Pericardium fibroblast (primary cell): ENCODE measurements around the genes GRIN3B and GPX4.

DNA sequence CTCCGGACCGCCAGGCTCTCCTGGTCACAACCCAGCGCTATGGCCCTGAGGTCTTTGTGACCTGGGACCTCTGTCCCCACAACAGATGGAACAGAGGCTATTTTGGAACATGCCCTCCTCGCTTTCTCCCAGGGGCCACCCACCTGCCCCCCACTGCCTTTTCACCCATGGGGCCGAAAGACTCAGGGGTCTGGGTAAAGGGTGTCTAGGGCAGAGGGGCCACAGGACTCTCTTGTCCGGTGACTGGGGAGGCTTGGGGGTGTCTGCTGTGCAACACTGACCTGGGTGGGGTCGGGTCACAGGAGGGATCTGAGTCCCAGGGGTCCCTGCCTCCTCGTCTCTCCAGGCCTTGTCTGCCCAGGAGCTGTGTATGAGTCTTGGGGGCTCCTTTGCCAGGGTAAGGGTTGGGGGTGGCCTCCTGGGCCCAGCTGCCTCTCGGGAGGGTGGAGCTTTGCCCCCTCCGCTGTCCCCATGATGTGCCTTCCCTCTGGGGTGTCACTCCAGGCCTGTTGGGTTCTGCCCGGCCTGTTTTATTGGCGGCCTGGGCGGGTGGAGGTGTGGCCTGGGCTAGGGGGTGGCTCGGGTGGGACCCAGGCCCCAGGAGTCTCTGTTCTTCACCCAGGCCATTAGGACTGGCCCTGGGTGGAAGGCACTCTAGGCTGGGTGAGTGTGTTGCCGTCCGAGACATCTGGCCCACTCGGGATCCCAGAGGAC lies 2.1 kb downstream of the ARID3A start:
- RAMPAGE, long total RNA = no peak

DNA sequence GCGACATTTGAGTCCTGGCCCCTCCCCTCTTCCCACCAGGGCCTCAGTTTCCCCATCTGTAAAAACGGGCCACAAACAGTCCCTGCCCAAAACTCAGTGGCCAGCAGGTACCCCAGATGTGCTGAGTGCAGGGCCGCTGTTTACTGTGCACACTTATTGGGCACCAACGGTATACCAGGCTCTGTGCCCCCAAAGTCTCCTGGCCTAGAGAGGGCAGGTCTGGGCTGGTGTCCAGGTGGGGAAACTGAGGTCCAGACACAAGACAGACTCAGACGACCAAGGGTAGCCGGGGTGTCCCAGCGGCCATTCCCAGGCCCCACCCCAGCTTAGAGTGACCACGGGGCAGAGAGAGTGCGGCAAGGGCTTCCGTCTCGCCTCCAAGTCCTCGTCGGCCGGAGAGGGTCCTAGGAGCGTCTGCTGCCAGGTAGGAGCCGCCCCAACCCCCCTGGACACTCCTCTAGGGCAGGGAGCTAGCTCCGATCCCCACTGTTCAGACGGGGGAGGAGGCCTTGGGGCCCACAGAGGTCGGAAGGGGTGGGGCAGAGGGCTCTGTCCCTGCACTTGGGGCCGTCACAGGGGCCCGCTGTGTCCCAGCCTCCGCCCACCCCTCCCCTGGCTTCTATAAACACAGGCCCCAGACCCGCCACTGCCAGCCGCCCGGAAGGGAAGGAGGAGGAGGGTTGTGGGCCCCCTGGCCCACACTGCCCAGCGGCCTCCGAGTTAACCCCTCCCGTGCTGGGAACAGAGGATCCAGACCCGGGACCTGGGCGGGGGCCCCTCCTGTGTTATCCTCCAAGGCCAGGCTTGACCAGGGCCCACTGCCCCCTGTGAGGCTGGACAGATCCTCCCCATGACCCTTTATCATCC lies 23.3 kb upstream of the WDR18 start:
- RAMPAGE, long total RNA = no peak

- RAMPAGE, long total RNA = no peak
Measured at GRCh38 chr19:1000207-1000420, at the start of gene GRIN3B. Gene GRIN3B, plus strand, starts transcription at chr19:1000419.

- RAMPAGE, long total RNA = no peak
Measured at GRCh38 chr19:1045403-1045671, 5.4 kb downstream of the ABCA7 start.

DNA sequence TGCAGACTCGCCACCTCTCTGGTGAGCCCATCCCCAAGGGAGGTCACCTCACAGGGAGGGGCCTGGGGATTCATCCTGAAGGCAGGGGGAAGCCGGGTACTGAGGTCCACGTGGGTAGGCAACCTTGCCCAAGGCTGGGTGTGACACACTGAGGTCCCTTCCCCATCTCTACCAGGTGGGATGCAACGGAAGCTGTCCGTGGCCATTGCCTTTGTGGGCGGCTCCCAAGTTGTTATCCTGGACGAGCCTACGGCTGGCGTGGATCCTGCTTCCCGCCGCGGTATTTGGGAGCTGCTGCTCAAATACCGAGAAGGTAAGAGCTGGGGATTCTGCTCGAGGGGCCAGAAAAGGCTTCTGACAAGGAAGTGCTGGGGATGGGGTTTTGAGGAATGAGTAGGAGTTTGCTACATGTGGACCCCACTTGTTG lies 11.4 kb downstream of the ABCA7 start:
- RAMPAGE, long total RNA = no peak

DNA sequence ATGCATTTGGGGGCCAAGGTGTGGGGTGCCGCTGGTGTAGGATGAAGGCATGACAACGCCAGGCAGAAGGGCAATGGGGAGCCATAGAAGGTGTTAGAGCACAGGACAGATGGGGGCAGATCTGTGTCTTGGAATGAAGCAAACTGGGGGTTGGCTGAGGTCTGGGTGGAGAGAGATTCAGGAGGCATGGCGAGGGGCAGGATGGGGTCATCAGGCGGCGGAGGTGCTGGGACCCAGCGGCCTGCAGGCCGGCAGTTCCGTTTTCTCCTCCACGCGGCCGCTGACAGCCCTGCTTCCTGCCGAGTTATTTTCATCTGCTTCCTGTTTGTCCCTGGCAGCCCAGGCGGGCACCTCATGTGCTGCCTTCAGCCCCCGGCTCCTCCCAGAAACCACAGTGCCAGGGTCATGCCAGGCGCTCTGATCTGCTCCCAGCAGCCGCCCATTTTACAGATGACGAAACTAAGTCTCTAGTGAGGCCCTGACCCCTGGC lies 2.1 kb downstream of the ARHGAP45 start:
- RAMPAGE, long total RNA = no peak

DNA sequence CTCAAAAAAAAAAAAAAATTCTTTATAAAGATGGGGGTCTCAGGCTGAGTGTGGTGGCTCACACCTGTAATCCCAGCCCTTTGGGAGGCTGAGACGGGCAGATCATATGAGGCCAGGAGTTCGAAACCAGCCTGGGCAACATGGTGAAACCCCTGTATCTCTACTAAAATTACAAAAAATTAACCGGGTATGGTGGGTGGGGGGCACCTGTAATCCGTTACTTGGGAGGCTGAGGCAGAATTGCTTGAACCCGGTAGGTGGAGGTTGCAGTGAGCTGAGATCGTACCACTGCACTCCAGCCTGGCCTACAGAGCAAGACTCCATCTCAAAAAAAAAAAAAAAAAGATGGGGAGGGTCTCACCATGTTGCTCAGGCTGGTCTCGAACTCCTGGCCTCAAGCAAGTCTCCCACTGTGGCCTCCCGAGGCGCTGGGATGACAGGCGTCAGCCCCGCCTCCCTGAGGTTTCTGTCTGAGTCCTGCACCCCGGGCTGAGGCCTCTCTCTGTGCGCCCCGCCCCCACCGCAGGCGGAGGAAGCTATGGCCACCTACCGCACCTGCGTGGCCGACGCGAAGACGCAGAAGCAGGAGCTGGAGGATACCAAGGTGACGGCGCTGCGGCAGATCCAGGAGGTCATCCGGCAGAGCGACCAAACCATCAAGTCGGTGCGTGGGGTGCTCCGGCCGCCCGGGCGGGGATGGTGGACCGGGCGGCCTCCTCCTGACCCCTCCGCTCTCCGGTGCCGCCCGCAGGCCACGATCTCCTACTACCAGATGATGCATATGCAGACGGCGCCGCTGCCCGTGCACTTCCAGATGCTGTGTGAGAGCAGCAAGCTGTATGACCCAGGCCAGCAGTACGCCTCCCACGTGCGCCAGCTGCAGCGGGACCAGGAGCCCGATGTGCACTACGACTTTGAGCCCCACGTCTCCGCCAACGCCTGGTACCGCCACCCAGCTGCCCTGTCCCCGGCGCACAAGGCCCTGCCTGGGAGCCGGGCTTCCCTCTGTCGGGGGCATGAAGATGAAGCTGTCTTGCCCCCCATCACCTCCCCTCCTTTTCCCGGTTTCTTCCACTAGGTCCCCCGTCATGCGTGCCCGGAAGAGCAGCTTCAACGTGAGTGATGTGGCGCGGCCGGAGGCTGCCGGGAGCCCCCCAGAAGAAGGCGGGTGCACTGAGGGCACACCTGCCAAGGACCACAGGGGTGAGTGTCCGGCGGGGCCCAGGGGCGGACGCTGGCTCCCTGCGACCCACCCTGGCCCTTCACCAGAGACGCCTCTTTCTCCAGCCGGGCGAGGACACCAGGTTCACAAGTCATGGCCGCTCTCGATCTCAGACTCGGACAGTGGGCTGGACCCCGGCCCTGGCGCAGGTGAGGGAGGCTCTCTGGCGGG lies 12.7 kb downstream of the ARHGAP45 start:
- RAMPAGE, long total RNA = no peak

DNA sequence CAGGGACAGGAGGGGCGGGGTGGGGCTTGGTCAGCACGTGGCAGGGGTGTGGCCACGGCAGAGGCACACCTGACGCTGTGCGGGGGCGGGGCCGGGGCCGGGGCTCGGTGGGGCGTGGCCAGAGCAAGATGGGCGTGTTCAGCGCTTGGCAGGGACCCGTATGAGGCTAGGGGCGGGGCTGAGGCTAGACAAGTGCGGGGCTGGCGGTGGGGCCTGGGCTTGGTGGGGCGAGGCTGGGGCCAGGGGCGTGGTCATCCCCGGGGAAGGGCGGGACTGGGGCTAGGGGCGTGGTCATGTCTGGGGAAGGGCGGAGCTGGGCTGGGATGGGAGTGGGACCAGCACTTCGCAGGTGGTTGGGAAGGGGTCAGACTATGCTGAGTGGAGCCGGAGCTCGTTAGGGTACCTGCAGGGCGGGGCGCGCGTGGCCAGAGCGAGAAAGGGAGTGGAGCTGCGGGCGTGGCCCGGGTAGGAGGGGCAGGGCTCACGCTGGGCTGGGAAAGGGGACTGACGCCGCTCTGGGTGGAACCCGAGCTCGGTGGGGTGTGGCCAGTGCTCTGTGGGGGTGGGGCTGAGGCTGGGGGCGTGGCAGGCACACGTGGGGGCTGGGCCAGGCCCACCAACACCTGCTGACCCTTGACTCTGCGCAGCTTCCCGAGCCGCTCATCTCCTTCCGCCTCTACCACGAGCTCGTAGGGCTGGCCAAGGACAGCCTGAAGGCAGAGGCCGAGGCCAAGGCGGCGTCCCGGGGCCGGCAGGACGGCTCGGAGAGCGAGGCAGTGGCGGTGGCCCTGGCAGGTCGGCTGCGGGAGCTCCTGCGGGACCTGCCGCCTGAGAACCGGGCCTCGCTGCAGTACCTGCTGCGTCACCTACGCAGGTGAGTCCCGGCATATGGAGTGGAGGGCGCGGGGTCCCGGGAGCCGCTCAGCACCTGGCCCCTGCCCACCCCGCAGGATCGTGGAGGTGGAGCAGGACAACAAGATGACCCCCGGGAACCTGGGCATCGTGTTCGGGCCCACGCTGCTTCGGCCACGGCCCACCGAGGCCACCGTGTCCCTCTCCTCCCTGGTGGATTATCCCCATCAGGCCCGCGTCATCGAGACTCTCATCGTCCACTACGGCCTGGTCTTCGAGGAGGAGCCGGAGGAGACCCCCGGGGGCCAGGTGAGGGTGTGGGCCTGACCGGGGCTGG lies 12.6 kb downstream of the POLR2E start:
- RAMPAGE, long total RNA = no peak

DNA sequence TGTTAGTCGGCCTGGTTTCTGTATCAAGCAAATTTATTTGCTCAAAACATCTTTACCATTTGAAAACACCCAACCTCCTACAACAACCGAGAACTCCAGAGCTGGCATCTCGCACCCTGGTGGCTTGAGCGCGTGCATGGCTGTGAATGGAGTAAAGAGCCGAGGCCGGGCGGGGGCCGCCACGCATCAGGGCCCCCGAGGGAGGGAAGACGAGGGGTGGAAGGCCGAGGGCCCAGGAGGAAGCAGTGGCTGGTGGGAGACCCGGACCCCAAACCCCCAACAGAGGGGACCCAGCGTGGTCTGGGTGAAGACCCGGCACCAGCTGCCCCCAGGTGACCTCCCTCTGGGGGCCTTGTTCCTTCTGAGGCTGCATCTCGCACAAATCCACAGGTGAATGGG lies 7.0 kb downstream of the POLR2E start:
- RAMPAGE, long total RNA = no peak

GRCh38 chr19:1095827-1096278 lies 678 bp upstream of the POLR2E start:
- RAMPAGE, long total RNA = no peak

- RAMPAGE, long total RNA = start-site peak on the plus strand at chr19:1104025-1104092, 24,441 and 11,702 reads in 2 replicates
Measured at GRCh38 chr19:1103866-1104213, at the start of gene GPX4. Gene GPX4, plus strand, starts transcription at chr19:1103994.

GRCh38 chr19:1126054-1126522 lies 22.3 kb downstream of the GPX4 start:
- RAMPAGE, long total RNA = no peak

- RAMPAGE, long total RNA = no peak
Measured at GRCh38 chr19:1143781-1144286, 30.2 kb downstream of the SBNO2 start.

DNA sequence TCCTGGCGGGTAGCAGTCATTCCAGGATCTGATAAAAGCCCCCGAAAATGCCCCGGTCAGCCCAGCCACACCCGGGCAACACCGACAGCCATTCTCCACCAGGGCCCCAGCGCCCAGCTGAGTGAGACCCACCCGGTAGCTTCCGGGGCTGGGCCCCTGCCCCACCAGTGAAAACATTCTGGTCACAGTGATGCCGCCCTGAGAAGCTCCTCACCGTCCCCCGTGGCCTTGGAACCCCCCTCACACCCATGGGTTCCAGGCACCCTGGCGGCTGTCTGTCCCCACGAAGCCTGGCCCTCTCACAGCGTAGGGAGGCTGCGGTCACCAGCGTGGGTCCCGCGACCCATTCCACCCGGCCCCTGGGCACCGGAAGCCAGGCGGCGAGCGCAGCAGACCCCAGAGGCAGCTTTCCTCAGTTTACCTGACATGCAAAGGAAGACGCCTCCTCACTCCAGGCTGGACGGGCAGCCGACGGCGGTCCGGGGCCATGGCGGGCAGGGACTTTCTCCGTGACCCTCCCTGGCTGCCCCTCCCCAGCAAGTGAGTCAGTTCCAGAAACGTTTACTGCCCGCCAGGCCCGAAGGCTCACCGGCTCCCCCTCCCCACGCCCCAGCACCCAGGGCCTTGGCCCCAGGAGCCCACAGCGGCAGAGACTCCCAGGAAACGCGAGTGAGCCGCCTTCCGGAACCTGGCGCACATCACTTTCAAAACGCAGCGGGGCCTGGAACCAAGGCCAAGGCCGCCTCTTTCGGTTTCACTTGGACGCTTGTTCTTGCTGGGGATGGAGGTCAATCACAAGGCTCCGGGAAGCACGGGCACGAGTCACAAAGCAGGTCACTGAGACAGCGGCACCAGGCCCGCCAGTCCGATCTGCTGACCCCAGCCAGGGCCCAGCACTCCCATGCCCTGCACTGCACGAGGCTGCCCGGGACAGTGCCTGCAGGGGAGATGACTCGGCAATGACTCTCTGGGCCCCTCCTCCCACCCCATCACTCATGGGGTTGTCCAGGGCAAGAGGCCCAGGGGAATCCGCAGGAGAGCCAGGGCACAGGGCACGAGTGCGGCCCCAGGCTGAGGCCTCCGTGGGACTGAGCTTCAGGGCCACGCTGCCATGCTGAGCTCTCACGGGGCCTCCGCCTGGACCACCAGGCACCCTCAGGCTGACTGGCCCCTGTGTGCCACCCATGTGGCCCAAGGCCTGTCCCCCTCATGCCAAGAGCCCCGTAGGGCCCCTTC lies 5.4 kb downstream of the SBNO2 start:
- RAMPAGE, long total RNA = no peak

GRCh38 chr19:1203223-1203787 lies 2.3 kb upstream of the STK11 start:
- RAMPAGE, long total RNA = no peak

DNA sequence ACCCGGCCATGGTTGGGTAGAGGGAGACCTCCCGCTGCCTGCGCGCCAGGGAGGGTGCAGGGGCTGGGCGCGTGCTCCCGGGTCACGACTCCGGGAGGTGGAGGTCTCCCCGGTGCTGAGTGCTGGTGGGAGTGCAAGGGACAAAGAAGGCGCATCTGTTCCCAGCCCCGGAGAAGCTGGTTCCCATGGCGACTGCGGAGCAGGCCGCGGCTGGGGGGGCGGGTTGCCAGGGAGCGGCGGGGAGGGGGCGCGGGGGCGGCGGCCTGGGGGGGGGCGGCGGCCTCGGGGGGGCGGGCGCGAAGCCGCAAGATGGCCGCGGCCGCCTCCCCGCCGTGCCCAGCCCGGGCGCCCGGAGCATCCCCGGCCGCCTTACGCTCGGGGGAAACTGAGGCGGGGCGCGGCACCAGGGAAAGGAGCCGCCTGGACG lies 1.2 kb downstream of the CBARP start:
- RAMPAGE, long total RNA = no peak

DNA sequence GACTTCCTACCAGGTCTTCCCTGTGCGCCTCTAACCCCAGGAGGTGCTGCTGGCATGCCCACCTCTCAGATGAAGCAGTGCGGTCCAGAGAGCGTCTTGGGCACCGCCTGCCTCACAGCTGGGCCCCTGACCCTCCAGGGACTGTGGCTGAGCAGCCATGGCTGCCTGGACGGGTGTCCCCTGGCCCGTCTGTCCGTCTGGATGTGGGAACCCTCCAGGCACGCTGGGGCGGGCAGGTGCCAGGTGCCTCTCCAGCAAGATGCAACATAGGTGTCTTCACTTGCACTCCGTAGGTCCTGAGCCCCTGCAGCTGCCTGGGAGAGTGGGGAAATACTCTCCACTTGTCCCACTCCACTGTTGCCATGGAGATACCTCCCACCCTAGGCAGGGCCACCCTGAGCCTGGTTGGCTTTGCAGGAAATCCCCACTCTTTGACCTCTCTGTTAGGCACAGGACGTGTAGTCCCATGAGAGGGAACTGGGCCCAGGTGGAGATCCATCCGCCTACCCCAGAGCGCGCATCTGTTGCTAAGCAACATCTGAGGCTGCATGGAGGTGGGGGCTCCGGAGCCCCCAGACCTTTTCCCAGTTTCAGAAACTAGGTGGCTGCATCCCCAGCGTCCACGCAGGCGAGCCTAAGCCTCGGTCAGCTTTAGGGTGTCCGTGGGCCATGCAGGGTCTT lies 4.5 kb upstream of the CIRBP start:
- RAMPAGE, long total RNA = no peak

DNA sequence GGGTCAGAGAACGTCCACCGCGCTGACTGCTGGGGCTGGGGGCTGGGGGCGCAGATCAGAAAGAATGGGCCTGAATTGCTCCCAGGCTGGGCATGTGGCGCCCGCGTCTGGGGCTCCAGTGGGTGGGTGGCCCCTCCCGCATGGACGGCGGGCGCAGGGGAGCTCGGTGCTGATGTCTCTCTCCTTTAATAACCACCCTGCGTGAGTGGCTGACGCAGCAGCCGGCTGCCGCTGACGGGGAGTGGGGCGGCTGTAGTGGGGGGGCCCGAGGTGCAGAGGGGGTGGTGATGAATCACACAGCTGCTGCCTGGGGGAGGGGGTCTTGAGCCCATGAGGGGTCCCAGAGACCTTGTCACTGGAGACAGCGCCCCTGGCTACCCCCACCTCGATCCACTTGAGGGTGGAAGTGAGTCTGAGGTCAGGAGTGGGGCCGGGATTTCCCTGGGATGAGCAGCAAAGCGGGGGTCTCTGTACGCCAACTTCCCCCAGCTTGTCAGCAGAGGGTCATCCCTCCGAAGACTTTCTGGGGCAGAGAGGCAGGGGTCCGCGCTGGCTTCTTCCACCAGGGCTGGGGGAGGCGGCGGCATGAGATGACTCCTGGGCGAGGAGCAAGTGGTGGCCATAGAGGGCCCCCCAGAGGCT lies 1.4 kb upstream of the CIRBP start:
- RAMPAGE, long total RNA = no peak

GRCh38 chr19:1268805-1269212 lies 323 bp upstream of the CIRBP start:
- RAMPAGE, long total RNA = no peak

DNA sequence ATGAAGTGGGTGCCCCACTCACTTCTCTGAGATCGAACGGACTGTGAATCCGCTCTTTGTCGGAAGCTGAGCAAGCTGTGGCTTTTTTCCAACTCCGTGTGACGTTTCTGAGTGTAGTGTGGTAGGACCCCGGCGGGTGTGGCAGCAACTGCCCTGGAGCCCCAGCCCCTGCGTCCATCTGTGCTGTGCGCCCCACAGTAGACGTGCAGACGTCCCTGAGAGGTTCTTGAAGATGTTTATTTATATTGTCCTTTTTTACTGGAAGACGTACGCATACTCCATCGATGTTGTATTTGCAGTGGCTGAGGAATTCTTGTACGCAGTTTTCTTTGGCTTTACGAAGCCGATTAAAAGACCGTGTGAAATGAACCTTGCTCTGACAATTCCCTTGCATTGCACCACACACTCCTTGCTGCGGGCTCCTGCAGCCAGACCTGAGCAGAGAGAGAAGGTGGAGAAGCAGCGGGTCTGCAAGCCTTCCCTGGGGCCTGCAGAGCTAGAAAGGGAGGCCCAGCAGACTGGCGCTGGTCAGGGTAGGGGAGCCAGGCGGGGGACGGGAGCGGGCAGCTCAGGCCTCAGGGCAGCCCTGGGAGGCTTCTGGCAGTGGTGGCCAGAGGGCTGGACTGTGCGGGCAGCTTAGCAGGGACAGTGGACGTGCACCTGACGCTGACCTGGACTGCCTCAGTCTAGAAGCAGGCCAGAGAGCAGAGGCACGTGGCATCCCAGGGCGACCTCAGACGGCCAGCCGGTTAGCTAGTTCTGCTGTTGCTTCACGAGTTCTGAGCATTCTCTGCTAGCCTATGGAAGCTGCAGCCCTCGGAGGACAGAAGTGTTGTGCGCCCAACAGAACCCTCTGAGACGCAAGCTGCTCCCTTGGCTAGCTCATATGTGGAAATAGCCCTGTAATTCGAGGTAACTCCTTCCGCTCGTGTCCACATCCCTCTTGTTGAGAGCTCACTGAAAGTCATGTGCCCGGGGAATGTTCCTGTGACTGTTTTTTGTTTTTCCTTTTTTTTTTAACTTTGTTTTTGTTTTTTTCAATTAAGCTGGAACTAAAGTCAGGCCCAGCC lies 2.2 kb upstream of the FAM174C start:
- RAMPAGE, long total RNA = no peak